Bronchial lymph node (tissue), 1 donor: ENCODE measurements around the genes N4BP2L2 and PDS5B.

GRCh38 chr13:30107236-30107845, 200.0 kb downstream of the KATNAL1 start:
- PRO-cap = no peak

GRCh38 chr13:30153492-30154255, 153.7 kb downstream of the KATNAL1 start:
- PRO-cap = no peak

DNA sequence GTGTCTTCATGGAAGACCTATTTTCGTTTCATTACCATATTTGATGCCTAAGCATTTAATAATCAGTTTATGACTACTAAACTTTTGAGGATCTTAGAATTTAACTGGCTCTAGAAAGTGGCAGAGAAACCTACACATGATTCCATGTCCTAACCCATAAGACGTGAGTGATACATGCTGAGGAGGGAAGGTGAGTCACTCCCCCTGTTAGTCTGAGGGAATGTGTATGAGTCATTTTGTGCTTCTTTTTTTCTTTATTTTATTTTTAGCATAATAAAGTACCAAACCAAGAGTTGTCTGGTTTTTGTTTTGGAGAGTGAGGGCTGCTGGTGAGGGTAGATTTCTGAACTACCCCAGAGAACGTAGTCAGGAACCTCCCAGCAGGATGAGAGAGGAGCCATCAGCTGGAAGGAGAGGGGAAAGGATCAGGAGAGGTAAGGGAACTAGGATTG, 8.0 kb downstream of the UBE2L5 start:
- PRO-cap = unidirectional peak, plus-strand start at position 307 of the sequence

GRCh38 chr13:30463822-30464387, 1.8 kb downstream of the HMGB1 start:
- PRO-cap = bidirectional peak, plus-strand start at chr13:30464238, minus-strand start at chr13:30464144

GRCh38 chr13:30673751-30674577, 56.2 kb downstream of the USPL1 start:
- PRO-cap = bidirectional peak, plus-strand start at chr13:30674321, minus-strand start at chr13:30674154

DNA sequence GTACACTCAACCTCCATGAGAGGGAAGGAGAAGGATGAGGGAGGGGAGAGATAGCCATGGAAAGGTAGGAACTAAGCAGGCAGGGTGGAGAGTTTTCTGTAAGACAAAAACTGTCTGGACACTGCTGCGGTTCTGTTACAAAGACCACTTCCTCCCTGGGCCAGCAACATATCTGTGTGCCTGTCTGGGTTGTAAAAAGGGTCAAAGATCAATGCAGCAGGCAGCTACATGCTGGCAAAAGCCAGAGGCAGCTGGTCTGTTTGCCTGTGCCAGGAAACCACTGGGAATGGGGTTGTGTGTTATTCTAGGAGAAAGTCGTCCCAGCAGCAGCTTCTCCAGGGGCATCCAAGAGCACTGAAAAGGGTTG, 11.0 kb downstream of the ALOX5AP start:
- PRO-cap = no peak

- PRO-cap = unidirectional peak, minus-strand start at chr13:30848019
These were observed 58.1 kb upstream of the MEDAG start for GRCh38 chr13:30847827-30848505.

- PRO-cap = bidirectional peak, plus-strand start at chr13:30870531, minus-strand start at chr13:30870441; unidirectional peak, plus-strand start at chr13:30870797
These were observed 35.7 kb upstream of the MEDAG start for GRCh38 chr13:30869951-30871152.

GRCh38 chr13:30979357-30979600, 46.8 kb downstream of the TEX26 start:
- PRO-cap = no peak

GRCh38 chr13:31045630-31046355, 113.3 kb downstream of the TEX26 start:
- PRO-cap = bidirectional peak, plus-strand start at chr13:31046065, minus-strand start at chr13:31045892

DNA sequence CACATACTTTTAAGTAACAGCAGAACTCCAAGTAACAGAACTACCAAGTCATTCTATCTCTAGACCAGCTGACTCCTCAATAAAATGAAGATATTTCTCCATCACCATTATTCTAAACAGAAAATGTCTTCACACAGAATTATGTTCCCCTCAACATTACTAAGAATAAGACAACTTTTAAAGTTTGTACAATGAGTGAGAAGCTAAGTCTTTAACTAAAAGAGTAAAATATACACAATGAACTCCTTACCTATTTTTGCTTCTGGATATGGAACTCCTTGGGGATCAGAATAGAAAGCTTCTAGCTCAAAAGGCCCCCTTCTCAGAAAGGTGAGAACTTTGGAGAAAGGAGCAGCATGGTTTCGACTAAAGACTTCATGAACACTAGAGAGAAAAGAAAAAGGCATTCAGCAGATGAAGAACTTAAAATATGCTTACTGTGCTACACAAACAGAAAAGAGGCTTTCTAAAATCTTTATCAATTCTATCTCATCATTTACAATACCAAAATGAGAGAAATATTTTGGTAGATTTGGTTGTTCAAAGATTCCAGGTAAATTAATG, 13.9 kb downstream of the HSPH1 start:
- PRO-cap = no peak

GRCh38 chr13:31221029-31221389, 21.2 kb downstream of the B3GLCT start:
- PRO-cap = no peak

GRCh38 chr13:31286590-31287471, 87.1 kb downstream of the B3GLCT start:
- PRO-cap = no peak

GRCh38 chr13:31951130-31951608, 80.4 kb upstream of the FRY start:
- PRO-cap = bidirectional peak, plus-strand start at chr13:31951443, minus-strand start at chr13:31951271

- PRO-cap = no peak
These were observed 29.0 kb downstream of the FRY start for GRCh38 chr13:32060371-32061198.

DNA sequence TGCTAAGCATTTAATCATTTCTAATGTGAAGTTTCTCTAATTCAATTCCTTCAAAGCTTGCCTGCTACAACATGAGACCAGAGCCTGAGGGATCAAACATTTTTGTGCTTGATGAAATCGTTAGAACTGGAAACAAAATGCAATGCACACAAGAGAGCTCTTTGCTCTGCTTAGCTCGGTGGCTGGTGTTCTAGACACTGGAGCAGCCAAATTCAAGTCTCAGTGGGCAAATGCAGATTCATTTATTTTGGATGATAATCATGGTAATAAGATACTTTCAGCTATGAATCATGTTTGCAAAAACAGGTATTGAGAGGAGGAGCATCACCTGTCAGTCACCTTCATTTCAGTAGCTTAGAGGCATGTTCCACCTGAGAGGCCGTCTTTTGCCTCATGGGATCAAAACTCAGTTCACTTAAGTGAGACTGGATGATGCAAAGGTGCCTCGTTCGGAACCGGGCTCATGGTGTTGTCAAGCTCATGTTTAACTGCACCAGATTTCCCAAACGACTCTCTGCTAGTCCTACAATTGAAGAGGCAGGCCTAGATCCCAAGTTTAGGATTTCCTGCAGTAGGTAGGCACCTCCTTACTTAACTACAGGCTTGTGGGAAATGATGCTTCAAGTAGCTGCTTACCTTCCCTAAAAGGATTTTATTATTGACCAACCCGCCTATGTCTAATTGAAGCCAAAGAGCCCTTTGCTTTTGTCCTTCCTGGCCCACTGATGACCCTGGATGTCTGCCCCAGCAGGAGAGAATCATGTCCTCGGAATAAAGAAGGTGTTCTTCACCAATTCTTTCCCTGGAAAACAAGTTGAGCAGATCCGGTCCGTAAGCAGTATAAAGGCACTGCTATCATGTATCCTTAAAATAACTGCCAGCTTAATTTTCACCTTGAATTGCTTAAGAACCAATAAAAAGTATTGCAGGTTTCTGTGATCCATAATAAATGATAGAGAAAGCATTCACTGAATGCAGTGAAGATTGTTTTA, 60.1 kb downstream of the ZAR1L start:
- PRO-cap = unidirectional peak, minus-strand start at position 597 of the sequence

GRCh38 chr13:32424043-32424501, 3.9 kb downstream of the N4BP2L1 start:
- PRO-cap = no peak

- PRO-cap = no peak
These were observed 12.2 kb downstream of the N4BP2L2 start for GRCh38 chr13:32526033-32527172.

GRCh38 chr13:32538096-32538865, at the start of gene N4BP2L2:
TSS of gene N4BP2L2 (minus strand) at chr13:32538795.
- PRO-cap = bidirectional peak, plus-strand start at chr13:32538400, minus-strand start at chr13:32538303; bidirectional peak, plus-strand start at chr13:32538912, minus-strand start at chr13:32538825

DNA sequence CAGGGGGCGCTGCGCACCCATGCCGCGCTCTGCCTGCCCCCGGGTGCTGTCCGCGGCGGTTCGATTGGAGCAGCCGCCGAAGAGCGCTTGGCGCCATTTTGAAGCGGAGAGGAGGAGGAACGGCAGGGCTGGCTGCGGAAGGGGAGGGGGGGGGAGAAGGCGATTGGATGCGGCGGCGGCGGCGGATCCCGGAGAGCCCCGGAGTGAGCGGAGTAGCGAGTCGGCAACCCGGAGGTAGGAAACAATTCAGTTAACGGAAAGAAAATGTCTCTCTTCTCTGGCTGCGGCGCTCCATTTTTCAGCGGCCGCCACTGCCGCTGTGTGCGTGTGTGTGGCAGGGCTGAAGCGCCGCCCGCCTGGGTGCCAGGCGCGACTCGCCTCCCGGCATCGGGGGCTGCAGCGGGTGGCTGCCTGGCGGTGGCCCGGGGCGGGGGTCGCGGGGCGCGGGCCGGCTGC, at the start of gene PDS5B:
Gene PDS5B (plus strand): TSS at position 93 of the 456 bp plus-strand sequence.
- PRO-cap = bidirectional peak, plus-strand start at position 96 of the sequence, minus-strand start outside the sequence